Cardiac fibroblast (primary cell): ENCODE results near the genes SDCCAG8, AKT3 and DESI2.

GRCh38 chr1:239389756-239390124 is 3.4 kb downstream of the CHRM3 start:
- RRBS = no CpG with 5 or more reads among the region's 3 CpGs

DNA sequence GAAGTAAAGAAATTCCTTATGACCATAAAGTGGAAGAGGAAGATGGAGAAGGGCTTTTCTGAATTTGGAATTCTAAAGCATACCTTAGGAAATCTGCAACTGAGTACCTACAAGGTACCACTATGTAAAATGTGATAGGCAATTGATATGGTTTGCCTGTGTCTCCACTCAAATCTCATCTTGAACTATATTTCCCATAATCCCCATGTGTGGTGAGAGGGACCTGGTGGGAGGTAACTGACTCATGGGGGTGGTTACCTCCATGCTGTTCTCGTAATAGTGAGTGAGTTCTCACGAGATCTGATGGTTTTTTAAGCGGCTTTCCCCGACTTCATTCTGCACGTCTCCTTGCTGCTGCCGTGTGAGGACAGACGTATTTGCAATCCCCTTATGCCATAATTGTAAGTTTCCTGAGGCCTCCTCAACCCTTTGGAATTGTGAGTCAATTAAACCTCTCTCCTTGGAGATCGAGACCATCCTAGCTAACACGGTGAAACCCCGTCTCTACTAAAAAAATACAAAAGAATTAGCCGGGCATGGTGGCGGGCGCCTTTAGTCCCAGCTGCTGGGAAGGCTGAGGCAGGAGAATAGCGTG is 21.6 kb downstream of the CHRM3 start:
- RRBS = no CpG with 5 or more reads among the region's 14 CpGs

DNA sequence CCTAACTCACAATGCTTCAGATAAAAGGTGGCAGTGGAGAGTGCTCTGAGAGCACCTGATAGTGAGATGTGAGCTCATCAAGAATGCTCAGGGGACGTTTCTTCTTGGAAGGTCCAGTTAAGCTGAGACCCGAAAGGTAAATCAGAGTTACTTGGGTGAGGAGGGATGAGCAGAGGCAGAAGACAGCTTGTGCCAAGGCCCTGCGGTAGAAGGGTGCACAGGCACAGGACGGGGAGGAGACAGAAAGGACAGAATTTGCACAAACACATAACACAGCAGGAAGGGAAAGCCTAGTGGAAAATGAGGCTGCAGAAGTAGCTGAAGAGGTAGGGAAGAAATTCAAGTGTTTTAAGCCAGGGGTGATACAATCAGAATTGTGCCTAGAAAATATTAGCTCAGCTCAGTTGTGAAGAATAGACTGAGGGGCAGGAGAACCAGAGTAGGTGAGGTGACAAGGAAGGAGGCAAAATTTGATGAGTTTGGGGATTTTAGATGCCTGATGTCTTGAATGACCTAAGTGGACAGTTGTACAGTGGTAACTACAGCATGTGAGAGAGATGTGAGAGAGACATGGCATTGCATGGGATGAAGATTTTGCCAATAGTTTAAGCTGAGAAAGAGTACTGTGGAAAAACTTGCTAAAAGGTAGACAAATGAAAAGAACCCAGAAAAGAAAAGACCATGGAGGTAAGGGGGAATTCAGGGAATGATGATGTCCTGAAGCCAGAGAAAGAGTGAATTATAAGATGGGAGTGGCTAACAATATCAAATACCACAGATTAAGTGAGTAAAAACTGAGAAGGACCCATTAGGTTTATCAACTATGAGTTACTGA is 328.2 kb downstream of the CHRM3 start:
- RRBS = no CpG with 5 or more reads among the region's 4 CpGs

DNA sequence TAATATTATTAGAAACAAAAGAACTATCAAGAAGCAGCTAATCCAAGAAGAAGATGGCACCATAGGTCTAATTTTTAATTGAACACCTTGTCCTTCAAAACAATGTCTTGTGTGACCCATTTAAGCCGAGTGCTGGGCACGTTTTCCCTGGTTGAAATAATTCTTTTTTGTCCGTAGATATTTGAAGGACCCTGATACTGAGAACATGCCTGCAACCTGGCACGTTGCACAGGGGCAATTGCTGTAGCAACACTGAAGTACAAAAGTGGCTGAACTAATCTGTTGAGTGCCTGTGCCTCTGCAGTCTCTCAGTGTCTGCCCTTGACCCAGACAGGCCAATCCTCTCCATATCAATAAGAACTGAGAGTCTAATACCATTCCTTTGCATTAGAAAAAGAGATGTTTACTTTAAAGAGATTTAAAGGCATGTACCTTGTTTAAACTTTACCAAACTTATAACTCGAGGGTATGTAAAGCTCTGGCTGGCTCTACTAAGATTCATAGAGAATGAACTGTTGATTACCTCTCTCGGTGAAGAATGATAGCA is 2.4 kb downstream of the GREM2 start:
- RRBS = no CpG with 5 or more reads among the region's 6 CpGs

DNA sequence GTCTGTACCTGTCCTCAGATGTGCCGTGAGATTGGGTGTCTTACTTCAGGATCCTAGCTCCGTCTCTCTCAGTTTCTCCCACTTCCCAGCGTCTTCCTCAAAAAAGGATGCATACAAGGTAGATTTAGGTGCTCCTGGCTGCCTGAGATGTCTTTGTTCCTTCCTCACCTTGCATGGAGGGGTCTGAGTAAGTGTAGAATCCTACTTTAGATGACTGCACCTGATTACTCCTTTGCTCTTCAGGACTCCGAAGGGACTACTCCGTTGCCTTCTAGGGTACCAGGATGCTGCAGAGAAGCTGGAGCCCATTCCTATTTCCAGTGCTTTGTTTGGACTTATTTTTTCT is 89.9 kb downstream of the RGS7 start:
- RRBS = no CpG with 5 or more reads among the region's 5 CpGs

- RRBS = no CpG with 5 or more reads among the region's 5 CpGs
These were observed 740 bp downstream of the KMO start for GRCh38 chr1:241532963-241533273.

DNA sequence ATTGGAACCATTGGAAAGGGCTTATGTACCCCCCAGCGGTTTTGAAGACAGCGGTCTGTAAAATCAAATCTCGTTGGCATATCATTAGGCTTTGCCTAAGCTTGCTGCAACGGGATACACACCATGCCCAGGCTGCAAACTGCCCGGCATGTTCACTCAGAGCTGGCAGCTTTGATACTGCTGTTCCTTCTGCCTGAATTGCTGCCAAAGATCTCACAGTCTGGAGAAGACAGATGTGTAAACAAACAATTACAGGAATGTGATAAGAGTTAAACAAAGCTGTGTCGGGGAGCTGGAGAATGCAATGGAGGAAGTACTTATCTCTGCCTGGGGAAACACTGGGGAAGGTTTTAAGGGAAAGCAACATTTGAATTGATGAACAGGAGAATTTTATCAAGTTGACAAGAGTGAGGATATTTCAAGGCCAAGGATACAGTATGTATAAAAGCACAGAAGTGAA is 30.1 kb downstream of the CHML start:
- RRBS = no CpG with 5 or more reads among the region's 6 CpGs

DNA sequence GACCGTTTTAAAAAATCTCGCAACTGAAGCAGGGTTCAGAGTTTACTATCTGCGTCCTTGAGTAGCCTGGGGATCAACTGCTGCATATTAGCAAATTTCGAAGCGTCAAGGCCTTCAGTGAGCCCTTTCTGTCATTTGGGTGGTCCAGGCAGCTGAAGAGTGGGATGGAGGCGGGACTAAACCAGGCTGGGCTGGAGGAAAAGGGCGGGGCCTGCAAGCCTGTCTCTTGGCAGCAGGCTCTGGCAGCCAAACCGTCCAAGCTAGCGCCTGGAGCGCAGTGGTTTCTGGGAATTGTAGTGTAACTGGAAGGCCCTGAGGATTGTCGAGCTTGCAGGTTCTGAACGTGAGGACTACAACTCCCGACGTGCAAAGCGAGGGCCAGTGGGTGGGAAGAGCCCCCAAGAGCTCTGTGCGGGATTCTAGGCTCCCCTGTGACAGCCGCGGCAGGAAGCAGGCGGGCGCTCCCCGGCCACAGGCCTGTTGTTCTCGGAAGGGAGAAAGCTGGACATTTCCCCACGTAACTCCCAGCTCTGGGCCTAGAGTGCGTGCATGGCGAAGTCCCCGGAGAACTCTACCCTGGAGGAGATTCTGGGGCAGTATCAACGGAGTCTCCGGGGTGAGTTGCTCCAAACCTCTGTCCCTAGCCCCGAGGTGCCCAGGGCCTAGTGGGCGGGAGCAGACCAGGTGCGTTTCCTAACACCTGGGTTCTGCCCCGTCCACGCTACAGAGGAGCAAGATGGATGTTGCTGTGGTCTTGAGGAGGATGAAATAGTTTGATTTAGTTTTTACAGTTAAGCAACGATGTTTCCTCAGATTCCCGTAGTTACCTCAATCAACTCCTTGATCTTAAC is at the start of gene SDCCAG8:
Gene SDCCAG8, plus strand, starts transcription at position 417 of the 851 bp plus-strand sequence.
- RRBS = 0% methylated on average over 5 of the region's 35 CpGs

- RRBS = no CpG with 5 or more reads among the region's 11 CpGs
These were observed 12.0 kb downstream of the SDCCAG8 start for GRCh38 chr1:243267721-243268365.

DNA sequence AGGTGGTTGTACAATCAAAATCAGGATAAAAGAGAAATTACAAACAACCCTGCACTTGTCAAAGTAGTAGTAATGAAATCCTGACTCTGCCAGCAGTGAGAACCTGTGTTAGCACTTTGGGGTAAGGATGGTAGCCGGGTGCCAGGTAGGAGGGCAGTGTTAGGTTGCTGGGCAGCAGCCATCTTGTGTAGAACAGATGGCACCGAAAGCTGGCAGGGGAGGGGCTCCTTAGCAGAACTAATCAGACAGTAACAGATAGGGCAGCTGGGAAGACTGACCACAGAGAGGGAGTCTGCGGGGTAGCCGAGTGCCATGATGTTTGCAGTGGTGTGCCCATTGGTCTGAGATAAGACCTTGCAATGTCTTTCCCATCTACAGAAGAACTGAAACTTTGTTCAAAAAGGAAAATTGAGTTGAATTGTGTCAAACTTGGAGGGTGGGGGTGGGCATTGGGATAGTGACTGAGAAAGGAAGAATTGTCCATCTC is 137.3 kb downstream of the SDCCAG8 start:
- RRBS = no CpG with 5 or more reads among the region's 4 CpGs

GRCh38 chr1:243481949-243482813 is 226.3 kb downstream of the SDCCAG8 start:
- RRBS = no CpG with 5 or more reads among the region's 13 CpGs

DNA sequence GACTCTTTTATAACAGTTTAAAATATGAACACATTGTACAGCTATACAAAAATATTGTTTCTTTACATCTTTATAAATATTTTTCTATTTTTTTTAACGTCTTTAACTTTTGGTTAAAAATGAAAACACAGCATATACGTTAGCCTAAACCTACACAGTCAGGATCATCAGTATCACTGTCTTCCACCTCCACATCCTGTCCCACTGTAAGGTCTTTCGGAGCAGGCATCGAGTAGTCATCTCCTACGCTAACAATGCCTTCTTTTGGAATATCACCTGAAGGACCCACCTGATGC is 254.6 kb downstream of the AKT3 start:
- RRBS = no CpG with 5 or more reads among the region's 5 CpGs

DNA sequence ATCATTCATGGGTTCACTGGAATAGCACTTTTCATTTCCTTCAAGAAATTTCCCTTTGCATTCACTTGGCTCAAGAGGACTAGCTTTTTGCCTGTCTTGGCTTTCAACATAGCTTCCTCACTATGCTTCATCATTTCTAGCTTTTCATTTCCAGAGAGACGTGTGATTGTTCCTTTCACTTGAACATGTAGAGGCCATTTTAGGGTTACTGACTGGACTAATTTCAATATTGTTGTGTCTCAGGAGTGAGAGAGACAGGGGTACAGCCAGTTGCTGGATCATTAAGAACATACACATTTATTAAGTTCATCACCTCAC is 59.5 kb downstream of the AKT3 start:
- RRBS = no CpG with 5 or more reads among the region's 1 CpG

DNA sequence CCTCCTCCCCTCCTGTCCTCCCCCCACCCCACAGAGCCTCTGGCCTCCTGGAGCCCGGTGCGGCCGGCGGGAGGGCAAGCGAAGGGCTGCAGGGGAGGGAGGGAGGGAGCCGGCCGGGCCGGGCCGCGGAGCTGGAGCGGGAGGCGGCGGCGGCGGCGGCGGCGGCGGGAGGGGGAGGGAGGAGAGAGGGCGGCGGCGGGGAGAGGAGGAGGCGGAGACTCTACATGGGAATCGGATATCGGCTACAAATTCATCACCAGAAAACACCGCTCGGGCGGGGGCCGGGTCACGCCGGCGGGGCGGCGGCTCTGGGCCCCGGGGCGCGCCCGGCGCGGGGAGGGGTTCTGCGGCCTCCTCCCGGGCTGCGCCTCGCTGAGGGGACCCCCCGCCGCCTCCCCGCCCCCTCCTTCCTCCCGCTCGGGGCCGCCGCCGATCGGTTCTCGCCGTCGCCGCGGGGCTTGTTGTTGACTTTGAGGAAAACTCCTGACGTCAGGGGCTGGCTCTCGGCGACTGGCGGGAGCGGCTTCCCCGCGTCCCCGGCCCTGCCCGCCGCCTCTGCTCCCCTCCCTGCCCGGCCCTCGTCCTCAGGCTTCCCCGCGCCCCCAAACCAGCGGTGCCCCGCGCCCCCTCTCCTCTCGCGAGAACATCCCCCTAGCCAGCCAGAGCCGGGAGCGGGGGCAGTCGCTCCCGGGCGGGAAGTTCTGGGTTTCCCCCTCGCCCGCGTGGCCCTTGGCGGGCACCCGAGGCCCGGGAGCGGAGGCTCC is at the start of gene AKT3:
Gene AKT3, minus strand, starts transcription at position 90 of the 764 bp plus-strand sequence.
- RRBS = 2% methylated on average over 16 of the region's 89 CpGs

DNA sequence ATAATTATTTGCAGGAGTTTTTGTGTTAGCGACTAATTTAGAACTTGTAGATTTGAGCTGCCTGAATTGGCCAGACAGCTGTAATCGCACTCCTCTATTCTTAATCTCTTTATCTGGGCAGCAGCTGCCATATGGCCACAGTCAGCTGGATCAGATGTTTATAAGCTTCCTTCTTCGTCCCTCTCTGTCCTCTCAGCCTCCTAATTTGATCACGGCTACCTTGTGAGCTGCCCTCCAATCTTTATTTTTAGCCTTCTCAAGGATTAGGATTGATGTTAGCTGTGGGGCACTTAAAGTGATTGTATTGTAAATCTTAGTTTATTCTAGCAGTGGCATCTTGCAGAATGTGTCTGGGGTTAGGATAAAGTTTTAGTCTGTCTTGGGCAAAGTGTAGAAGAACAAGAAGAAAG is 978 bp downstream of the ZBTB18 start:
- RRBS = no CpG with 5 or more reads among the region's 4 CpGs

DNA sequence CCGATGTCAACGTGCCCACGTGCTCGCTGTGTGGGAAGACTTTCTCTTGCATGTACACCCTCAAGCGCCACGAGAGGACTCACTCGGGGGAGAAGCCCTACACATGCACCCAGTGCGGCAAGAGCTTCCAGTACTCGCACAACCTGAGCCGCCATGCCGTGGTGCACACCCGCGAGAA is 3.8 kb downstream of the ZBTB18 start:
- RRBS = no CpG with 5 or more reads among the region's 13 CpGs

- RRBS = no CpG with 5 or more reads among the region's 9 CpGs
These were observed 112.9 kb downstream of the ZBTB18 start for GRCh38 chr1:244163804-244164540.

DNA sequence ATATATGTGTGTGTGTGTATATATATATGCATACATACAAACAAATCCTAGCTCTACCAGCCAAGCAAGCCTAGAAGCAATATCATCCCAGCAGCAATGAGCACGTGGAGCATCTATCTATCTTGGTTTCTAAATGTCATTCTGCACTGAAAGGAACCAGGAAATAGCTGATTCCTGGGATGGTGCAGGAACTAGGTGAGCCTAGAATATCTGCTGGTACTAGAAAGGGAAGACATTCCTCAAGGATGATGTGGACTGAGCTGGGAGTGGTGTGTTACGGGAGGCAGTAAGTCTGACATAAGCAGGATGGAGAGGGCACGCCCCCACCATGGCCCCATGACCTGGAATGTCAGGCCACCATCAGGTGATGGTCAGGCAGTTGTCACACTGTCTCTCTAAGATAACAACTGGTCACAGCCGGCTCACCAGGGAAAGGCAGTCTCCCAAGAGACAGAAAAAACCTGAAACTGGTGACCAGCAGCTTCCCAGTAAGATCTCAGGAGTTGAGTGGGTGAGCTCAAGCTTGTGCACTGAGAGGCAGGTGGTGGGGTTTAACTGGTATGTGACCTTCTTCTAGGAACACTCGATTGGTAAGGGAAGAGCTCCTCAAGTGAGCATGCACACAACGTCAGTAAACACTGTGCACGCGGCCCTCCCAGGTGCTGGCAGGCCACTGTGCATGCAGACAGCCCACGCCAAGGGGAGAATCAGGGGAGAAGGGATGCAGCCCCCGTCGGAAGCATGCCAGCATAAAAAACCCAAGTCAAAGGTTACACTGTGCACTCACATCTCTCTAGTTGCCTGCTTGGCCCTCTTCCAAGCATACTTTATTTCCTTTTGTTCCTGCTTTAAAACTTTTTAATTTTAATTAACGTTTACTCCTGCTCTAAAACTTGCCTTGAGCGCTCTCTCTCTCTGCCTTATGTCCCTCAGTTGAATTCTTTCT is 49.4 kb upstream of the C1orf100 start:
- RRBS = no CpG with 5 or more reads among the region's 13 CpGs

- RRBS = 2% methylated on average over 38 of the region's 102 CpGs
These were observed at the start of gene DESI2 for GRCh38 chr1:244652814-244653906. Gene DESI2 (plus strand): TSS chr1:244653126.

GRCh38 chr1:244833508-244834652 is 1.6 kb upstream of the COX20 start:
- RRBS = no CpG with 5 or more reads among the region's 36 CpGs